ENCODE data around the gene CYP26A1.

DNA sequence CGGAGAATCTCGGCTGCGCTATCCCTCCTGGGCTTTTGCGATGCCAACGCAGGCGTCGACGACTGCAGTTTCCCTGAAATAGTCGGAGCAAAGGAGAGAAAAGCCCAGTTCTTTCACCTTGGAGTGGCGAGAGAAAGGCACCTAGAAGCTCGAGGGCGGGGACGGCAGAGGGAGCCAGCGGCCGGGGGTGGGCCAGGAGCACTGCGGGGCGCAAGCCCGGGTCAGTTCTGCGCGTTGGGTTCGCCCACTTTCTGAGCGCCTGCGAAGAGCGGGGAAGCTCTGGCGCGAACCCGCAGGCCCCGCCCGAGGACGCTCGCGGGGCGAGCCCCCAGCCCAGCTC, 358 bp upstream of the CYP26C1 start:
- PRO-cap = no peak

- PRO-cap = no peak
Measured at GRCh38 chr10:93073345-93074568, at the start of gene CYP26A1. Gene CYP26A1 (plus strand): TSS chr10:93073893.

DNA sequence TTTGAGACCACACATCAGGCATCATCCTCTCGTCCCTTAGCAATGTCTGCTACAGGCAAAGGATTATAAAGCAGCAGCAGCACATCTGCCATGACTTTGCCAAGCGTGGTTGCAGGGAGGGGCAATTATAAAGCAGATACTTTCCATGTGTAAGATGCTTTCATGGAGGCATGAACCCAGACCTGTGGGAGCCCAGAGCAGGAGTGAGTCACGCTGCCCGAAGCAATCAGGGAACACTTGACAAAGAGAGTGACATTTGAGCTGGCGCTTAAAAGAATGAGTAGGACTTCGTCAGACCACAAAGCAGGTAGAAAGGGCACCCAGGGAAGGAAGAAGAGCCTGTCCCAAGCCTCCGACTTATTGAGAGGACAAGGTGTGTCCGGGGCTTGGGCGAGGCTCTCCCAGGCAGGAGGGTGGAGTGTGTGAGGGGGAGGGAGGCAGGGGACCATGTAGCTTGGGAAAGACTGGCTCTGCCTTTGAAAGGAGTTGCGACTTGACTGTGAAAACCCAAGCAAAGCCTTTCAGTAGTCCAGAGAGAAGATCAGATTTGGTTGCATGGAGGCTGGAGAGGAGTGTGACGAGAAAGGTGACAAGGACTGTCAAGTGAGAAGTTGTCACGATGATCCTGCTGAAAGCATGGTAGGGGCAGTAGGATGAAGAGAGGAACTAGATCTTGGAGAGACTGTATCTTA, 147.1 kb downstream of the MYOF start:
- PRO-cap = no peak

GRCh38 chr10:93393160-93393801, 88.9 kb downstream of the MYOF start:
- PRO-cap = no peak

GRCh38 chr10:93435896-93436368, 46.2 kb downstream of the MYOF start:
- PRO-cap = no peak

DNA sequence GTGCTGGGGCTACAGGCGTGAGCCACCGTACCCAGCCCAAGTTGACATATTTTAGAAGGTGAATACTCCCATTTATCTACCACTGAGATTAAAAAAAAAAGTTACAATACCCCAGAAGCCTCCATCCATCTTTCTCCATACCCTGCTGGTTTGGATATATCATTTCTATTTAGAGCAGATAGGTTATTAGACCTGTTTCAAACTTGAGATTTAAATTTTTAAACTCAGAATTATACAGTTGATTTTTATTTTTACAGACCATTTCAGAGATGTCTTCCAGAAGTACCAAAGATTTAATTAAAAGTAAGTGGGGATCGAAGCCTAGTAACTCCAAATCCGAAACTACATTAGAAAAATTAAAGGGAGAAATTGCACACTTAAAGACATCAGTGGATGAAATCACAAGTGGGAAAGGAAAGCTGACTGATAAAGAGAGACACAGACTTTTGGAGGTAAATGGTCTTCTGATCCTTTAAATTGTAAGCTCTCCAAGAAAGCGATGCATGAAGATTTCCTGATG, 3.4 kb downstream of the CEP55 start:
- PRO-cap = no peak

GRCh38 chr10:93542172-93542772, 24.2 kb upstream of the FFAR4 start:
- PRO-cap = no peak

DNA sequence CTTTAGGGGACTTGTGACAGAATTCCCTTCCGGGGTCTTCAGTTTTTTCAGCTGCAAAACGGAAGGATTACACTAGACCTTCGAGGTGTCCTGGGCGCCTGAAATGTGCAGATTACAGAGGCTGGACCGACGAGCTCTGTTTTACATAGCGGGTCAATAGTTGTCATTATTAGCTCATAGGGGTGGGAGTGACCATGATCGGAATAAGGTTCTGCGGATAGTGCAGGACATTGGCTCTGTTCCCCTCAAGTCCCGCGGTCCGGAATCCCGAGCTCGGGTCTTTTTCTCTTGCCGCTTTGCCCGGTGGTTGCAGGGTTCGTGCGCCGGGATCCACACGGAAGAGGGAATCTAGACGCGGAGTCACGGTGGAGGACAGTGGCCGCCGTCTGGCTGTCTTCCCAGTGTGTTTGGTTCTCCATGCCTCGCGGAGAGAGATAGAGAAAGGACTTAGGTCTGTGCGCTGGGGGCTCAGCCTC, 1.4 kb downstream of the FFAR4 start:
- PRO-cap = no peak

- PRO-cap = no peak
Measured at GRCh38 chr10:93703216-93703451, 742 bp upstream of the FRA10AC1 start.

DNA sequence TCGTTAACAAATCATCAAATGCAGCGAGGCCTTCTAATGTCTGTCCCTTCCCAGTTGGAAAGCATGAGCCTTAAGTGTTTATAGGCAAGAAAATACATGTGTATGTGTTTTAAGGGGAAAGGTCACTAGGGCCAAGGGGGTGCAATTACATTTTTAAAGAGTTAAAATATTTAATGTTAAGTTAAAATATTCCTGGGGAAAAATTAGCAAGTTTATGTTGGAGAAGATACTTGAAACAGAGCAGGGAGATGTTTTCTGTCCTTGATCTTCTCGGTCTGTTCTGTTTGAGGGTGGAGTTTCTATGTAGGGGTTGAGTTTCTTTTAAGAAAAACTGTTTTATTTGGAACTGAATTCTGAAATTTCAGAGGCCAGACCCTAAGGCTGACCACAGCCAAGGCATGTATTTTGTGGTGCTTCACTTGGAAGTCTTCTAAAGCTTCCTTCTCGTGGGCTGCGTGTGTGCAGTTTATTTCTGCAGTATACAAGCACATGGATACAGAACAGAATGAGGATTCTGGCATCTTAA, 2.9 kb downstream of the SLC35G1 start:
- PRO-cap = no peak

GRCh38 chr10:94747649-94748365, 14.7 kb upstream of the CYP2C19 start:
- PRO-cap = no peak

DNA sequence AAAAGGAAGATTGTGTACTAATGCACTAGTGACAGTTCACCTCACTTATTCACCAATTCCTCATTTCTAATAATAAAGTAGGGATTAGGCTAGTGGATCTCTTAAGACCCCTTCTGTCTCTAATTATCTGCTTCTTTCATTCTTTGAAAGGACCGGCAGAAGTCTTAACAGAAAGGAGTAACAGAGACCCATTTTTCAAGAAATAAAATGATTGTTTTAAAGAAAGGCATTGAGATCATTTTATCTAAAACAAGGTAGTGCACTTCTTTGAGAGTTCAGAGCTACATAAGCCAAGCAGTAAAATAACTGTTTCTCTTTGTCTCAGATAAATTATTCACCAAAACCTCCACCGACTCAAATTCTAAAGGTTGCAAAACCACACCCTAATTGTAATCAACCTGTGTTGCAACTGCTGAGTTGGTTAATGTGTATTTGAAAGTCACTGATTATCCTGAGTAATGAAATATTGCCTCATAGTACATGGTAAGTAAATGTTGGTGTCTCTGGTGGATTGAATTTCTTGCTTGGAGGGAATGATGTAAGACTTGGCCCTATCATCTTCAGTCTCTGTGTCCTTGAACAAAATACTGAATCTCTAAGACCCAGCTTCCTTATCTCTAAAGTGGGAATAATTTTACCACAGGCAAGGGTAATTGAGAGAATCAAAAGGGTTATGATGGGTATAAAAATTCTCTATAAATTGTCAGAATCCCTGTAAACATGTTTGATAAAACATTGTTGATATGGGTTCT, 35.9 kb upstream of the CYP2C9 start:
- PRO-cap = no peak

- PRO-cap = no peak
Measured at GRCh38 chr10:95066820-95068054, 2.1 kb downstream of the CYP2C8 start.

DNA sequence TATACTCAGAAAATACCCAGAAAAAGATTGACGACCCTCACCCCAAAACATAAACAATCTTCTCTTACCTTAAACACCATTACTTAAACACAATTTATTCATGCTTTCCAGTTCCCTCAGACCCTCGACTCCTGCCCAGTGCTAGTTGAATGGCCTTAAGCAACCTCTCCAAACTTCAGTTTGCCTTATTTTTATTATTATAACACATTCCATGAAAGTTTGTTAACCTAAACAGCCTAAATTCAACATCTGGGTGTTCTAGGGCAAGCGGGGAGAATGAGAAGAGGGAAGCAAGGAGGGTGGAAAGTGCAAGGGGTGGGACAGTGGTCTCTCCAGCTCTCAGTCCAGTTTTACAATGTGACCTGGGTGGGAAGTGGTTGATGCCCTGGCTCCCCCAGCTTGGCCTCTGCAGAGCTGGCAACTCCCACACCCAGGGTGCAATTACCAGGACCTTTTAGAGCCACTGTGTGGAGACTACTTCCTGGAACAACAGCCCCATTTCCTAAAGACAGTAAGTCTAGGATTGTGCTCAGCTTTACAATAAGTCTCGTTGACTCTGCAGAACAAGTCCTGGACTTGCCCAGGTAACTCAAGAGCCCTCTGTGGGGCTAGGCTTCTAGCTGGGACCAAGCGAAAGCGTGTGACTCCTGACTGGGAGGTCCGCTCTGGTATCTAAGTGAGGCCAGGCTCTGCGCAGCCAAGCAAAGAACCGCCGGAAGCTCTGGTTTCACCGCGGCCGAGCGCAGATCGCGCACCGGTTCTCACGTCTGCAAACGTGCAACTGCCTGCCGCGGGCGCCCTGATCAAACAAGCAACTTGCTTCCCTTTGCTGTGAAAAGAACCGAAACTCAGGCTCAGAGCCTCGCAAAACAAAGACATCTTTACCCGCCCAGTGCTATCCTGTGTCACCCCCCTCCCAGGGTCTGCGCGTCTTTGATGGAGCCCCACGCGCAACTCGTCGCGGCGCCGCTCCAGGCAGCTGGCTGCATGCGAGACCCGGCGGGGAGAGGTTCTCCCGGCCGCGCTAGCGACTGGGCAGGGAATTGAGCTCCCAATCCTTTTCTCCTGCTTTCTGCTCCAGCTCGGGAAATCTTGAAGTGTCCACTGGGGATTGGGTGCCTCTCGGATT, 4.2 kb upstream of the PDLIM1 start:
- PRO-cap = no peak

DNA sequence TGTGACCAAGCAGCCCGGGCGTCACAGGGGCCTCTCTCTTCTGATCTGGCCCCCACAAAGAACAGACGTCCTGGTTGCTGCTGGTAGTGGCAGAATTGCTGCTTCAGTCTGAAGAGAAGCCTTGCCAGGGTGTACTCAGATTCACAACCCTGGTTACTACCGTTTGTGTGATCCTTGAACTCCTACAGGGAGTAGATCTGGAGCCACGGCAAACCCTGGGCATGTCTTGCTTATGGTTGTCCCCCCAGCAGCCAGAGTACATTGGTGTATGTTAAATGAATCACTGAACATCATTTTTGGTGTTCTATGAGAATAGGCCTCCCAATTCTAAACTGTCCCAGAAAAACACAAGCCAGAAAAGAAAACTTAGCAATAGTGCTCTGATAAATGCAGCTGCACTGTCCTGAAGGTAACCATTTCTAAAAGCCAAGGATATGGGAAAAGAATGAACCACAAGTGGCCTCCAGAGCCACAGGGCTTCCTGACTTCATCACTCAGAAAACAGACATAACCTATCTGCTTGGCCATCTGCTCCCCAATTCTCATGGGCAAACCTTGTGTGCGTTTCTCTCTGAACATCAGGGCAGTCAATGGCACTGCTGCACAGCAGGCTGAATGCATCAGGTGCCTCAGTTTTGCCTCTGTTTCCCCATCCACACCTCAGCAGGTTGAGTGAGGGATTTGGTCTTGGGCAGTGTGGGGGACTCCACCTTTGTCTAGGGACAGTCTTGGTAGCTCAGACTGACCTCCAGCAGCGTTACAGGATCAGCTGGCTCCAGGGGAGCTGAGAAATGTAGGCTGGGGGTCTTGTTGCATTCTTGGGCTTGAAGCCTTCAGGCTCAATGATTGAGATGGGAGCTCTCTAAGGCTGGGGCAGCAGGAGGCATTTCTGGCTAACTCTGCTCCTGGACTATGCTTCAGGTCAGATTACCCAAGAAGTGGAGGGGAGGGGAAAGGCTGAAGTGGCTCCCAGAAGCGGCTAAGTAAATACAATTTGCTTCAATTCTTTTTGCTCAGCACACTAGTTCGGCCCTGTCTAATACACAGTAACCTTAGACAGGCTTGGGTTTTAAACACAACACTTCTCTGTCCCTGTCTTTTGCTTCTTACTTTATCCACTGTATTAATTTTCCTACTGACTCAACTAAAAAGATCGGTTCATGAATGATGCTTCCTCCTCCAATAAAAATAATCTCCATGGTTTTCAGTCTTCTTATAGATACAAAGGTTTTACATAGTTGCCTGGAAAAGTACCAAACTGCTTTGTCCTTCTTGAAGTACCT, 23.5 kb upstream of the PDLIM1 start:
- PRO-cap = no peak

GRCh38 chr10:95392845-95393331, 102.1 kb upstream of the PDLIM1 start:
- PRO-cap = no peak

GRCh38 chr10:95459329-95459897, 101.8 kb downstream of the SORBS1 start:
- PRO-cap = no peak

GRCh38 chr10:95475712-95476663, 85.2 kb downstream of the SORBS1 start:
- PRO-cap = no peak

- PRO-cap = no peak
Measured at GRCh38 chr10:95528914-95529463, 32.2 kb downstream of the SORBS1 start.

DNA sequence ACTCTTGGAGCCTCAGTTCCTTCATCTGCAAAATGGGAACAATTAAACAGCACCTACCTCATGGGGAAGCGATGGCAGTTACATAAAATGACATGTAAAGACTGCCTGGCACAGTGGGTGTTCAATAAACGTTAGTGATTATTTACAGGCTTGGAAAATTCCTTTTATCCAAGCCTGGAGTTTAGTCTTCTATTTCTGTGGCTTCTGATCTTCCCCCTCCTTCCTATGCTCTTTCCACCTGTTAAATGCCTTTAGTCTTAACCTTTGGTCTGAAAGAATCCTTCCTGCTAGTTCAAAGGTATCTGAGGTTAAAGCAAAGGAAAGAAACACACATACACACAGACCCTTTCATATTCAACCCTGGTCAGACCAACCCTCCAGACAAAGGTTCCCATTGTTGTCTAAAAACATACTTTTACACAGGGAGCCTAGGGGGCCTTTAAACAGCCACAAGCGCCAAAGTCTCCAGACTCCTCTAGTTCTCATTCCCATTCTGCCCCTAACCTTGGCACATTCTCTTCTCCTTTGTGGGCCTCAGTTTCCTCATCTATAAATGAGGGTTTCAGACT, 21.5 kb downstream of the SORBS1 start:
- PRO-cap = no peak